Hepatocyte (in vitro differentiated cells and primary cell): ENCODE results near the genes NCAM2 and APP.

- RAMPAGE, long total RNA = no peak
- RRBS = no CpG with 5 or more reads among the region's 6 CpGs
Observed at GRCh38 chr21:18759607-18759905, 356.0 kb upstream of the TMPRSS15 start.

- RAMPAGE, long total RNA = no peak
- RRBS = 2% methylated on average over 32 of the region's 88 CpGs
Observed at GRCh38 chr21:20997815-20998719, at the start of gene NCAM2. Gene NCAM2 (plus strand): TSS chr21:20998409.

GRCh38 chr21:22200559-22201096, 1202.4 kb downstream of the NCAM2 start:
- RAMPAGE, long total RNA = no peak
- RRBS = no CpG with 5 or more reads among the region's 4 CpGs

DNA sequence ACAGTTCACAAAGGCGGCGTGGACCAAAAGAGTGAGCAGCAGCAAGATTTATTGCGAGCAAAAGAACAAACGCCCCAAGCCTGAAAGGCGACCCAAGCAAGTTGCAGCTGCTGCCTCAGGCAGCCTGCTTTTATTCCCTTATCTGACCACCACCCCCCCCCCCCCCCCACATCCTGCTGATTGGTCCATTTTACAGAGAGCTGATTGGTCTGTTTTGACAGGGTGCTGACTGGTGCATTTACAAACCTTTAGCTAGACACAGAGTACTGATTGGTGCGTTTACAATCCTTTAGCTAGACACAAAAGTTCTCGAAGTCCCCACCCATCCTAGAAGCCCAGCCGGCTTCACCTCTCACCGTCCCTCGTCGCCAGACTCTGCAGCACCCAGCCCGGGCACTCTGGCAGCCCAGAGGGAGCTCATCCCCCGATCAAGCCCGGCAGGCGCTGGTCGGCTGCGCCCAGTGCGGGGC, 2023.0 kb downstream of the NCAM2 start:
- RAMPAGE, long total RNA = no peak
- RRBS = 87% methylated on average over 10 of the region's 18 CpGs

DNA sequence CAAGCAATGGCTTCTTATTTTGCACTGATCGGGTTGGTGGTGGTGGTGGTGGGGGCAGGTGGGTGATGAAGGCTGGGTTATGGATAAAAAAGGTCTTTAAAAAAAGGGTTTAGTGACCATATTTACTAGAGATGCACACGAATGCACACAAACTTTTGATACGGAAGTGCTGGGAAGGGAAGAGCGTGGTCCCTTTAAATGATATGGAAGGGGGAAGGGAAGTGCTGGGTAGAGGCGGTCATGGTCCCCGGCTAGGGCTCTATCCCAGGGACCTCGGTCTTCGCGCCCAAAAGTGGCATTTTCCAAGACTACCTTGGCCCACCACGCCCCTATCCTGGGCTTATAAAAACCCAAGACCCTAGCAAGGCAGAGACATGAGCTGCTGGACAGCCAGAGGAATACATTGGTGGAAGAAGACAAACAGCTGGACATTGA, 1720.4 kb downstream of the MRPL39 start:
- RAMPAGE, long total RNA = no peak
- RRBS = no CpG with 5 or more reads among the region's 10 CpGs

DNA sequence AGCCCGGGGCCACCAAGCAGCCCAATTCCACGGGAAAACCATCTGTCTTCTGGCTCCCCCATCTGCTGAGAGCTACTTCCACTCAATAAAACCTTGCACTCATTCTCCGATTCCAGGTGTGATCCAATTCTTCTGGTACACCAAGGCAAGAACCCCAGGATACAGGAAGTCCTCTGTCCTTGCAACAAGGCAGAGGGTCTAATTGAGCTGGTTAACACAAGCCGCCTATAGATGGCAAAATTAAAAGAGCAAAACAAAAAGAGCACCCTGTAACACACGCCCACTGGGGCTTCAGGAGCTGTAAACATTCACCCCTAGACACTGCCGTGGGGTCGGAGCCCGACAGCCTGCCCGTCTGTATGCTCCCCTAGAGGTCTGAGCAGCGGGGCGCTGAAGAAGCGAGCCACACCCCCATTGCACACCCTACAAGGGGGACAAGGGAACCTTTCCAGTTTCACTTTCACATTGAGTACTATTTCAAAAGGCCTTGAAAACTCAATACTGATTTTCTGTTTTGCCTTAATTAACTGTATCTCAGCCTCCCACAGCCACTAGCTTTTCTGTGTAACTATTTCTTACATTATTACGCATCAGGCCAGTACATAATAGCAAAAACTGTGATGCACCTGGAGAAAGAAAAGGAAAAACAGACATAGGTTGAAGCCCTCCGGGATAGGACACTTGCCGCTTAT, 1719.7 kb downstream of the MRPL39 start:
- RAMPAGE, long total RNA = no peak
- RRBS = no CpG with 5 or more reads among the region's 15 CpGs

DNA sequence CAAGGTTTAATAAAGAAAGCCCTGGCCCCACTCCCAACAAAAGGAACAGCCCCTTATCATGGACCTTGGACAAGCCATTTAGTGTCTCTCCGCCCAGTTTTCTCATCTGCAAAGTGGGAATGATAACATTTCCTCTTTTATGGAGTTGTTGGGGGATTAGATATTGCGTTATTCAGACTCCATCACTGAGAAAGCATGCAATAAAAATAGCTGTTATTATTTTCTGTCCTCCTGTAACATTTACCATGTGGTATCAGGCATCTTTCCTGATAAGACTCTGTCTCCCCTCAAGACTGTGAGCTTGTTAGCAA, 1.3 kb upstream of the JAM2 start:
- RAMPAGE, long total RNA = no peak
- RRBS = no CpG with 5 or more reads among the region's 2 CpGs

- RAMPAGE, long total RNA = no peak
- RRBS = no CpG with 5 or more reads among the region's 6 CpGs
Observed at GRCh38 chr21:25790120-25790765, 55.5 kb downstream of the GABPA start.

- RAMPAGE, long total RNA = no peak
- RRBS = no CpG with 5 or more reads among the region's 4 CpGs
Observed at GRCh38 chr21:25897384-25897845, 162.6 kb downstream of the GABPA start.

DNA sequence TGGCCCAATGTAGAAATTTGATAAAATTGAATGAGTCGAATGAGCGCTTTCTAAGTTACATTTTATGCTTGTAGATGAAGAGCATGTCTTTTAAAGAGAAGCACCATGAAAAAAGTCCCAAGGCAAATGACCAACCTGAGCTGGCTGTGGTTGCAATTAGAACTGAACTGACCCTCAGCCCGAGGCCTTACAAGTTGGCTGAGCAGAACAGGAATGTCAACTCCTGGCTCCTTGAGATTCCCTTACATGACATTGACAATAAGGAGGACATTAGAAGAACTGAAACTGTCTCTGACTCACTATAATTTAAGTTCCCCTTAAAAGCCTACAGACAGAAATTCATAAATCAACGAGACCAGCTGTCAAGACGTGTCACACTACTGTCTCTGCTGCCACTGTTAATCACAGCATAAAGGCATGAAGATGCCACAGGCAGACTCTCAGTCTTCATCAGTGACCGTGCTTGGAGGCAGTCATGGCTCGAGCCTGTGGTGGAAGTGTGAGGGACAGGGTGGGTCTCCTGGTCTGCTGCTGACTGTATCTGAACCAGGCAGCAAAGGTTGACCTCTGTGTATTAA, 168.8 kb downstream of the GABPA start:
- RAMPAGE, long total RNA = no peak
- RRBS = no CpG with 5 or more reads among the region's 7 CpGs

DNA sequence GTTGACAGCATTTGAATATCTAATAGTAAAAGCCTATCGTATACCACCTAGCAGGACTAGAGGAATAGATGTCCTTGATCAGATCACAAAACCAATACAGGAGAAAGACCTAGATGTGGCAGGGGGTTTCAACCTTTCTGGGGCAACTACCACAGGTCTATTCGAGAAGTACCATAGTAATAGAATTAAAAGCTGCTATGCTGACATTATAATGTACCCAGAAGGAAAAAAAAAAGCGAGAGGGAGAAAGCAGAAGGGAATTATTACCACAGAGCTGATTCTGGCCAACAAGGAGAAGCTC, 146.5 kb downstream of the APP start:
- RAMPAGE, long total RNA = no peak
- RRBS = no CpG with 5 or more reads among the region's 3 CpGs

- RAMPAGE, long total RNA = no peak
- RRBS = 2% methylated on average over 43 of the region's 95 CpGs
Observed at GRCh38 chr21:26170442-26171491, at the start of gene APP. Gene APP (minus strand): TSS chr21:26170770.

- RAMPAGE, long total RNA = no peak
- RRBS = no CpG with 5 or more reads among the region's 3 CpGs
Observed at GRCh38 chr21:26782399-26783064, 62.7 kb downstream of the ADAMTS1 start.

- RAMPAGE, long total RNA = no peak
- RRBS = no CpG with 5 or more reads among the region's 16 CpGs
Observed at GRCh38 chr21:26839372-26840193, 5.6 kb downstream of the ADAMTS1 start.

DNA sequence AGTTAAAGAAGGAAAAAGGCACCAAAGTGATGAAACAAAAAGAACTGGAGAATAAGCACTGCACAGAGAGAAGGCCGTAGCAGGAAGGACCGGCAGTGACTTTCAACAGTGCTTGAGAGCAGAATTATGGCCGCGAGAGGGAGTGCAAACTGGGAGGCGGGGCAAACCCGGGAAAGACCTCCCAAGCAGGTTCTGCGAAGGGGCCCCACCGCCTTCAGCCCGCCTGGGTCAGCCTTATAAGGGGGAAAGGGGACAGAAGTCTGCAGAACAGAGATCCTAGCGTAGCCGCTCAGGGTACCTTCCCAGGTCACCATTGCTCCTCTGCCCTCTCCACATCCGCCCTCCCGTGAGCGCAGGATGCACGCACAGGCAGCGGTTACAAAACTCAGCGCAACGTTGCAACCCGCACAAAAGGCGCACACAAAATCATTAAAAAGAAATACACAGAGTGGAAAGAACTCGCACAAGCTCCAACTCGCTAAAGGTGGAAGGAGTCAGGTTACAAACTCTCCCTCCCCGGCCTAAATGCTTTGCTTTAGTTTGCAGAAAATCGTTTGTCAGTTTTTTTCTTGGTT, 1.7 kb downstream of the ADAMTS1 start:
- RAMPAGE, long total RNA = no peak
- RRBS = 3% methylated on average over 3 of the region's 24 CpGs

- RAMPAGE, long total RNA = no peak
- RRBS = under 1% methylated on average over 12 of the region's 31 CpGs
Observed at GRCh38 chr21:26846399-26846964, 1.3 kb upstream of the ADAMTS1 start.

DNA sequence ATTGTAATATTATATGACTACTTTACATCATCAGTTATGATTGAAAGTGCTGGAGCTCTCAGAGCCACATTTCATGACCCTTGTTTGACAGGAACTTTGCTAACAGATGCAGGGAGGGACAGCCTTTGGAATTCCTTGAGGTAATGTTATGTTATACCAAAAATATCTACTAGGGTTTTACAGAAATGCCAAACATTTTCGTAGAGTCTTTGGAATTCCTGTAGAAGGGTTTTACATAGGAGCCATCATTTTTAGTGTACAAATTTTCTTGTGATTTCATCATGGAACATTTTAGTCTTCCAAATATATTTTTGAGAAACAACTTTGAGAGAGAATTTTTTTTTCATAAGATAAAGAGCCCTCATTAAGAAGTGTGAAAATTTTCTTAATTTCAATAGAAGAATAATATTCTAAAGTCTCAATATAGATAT, 57.5 kb upstream of the ADAMTS5 start:
- RAMPAGE, long total RNA = no peak
- RRBS = no CpG with 5 or more reads among the region's 1 CpG

- RAMPAGE, long total RNA = no peak
- RRBS = no CpG with 5 or more reads among the region's 9 CpGs
Observed at GRCh38 chr21:28754075-28754720, 131.0 kb downstream of the N6AMT1 start.

- RAMPAGE, long total RNA = no peak
- RRBS = no CpG with 5 or more reads among the region's 2 CpGs
Observed at GRCh38 chr21:28771539-28772317, 113.4 kb downstream of the N6AMT1 start.

- RAMPAGE, long total RNA = no peak
- RRBS = no CpG with 5 or more reads among the region's 7 CpGs
Observed at GRCh38 chr21:29163353-29164034, 33.0 kb downstream of the MAP3K7CL start.